K562 (cell line): ENCODE measurements around the genes PRMT1, TSKS and FUZ.

- RAMPAGE, long total RNA = no peak
- RRBS = 7% methylated on average over 6 of the region's 25 CpGs
PRO-cap:
- standard = bidirectional peak, plus-strand start at chr19:49361653, minus-strand start at chr19:49361508; unidirectional peak, plus-strand start at chr19:49361888
- CoPRO, capped RNA only, 2 experiments = peak in 2 of 2 experiments; most common plus-strand start chr19:49361645 (in 2); most common minus-strand start chr19:49361508 (in 1)
- CoPRO, capped and uncapped RNA, 2 experiments = peak in 2 of 2 experiments; most common plus-strand start chr19:49361645 (in 2); most common minus-strand start chr19:49361498 (in 1)
- CoPRO, uncapped RNA only, 2 experiments = no peak in any of the 2 experiments
CAGE:
- cytosol, long polyA plus RNA = no peak
- long polyA plus RNA = no peak
- nucleolus, long total RNA = no peak
- nucleus, long polyA plus RNA = no peak
These were observed 748 bp downstream of the TEAD2 start for GRCh38 chr19:49361387-49361949.

DNA sequence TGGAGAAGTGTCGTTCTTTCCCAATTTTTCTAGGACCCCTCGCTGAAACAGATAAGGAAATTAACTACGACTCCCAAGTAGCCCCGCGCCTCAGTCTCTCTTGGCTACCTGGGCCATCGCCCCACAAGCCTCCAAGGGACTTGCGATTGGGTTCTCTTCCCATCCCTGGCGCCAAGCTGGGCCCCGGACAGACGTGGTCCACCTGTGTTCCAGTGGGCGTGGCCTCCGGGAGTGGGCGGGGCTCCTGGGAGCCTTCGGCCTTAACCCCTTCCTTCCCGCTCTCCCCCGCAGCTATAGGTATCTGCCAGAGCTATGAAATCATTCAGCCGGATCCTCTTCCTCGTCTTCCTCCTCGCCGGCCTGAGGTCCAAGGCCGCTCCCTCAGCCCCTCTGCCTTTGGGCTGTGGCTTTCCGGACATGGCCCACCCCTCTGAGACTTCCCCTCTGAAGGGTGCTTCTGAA, 962 bp downstream of the GFY start:
- RAMPAGE, long total RNA = no peak
- RRBS = 2% methylated on average over 6 of the region's 22 CpGs
PRO-cap:
- standard = unidirectional peak, minus-strand start at position 206 of the sequence
- CoPRO, capped RNA only, 2 experiments = no peak in any of the 2 experiments
- CoPRO, capped and uncapped RNA, 2 experiments = no peak in any of the 2 experiments
- CoPRO, uncapped RNA only, 2 experiments = no peak in any of the 2 experiments
CAGE:
- cytosol, long polyA plus RNA = no peak
- long polyA plus RNA = no peak
- nucleolus, long total RNA = no peak
- nucleus, long polyA plus RNA = no peak

DNA sequence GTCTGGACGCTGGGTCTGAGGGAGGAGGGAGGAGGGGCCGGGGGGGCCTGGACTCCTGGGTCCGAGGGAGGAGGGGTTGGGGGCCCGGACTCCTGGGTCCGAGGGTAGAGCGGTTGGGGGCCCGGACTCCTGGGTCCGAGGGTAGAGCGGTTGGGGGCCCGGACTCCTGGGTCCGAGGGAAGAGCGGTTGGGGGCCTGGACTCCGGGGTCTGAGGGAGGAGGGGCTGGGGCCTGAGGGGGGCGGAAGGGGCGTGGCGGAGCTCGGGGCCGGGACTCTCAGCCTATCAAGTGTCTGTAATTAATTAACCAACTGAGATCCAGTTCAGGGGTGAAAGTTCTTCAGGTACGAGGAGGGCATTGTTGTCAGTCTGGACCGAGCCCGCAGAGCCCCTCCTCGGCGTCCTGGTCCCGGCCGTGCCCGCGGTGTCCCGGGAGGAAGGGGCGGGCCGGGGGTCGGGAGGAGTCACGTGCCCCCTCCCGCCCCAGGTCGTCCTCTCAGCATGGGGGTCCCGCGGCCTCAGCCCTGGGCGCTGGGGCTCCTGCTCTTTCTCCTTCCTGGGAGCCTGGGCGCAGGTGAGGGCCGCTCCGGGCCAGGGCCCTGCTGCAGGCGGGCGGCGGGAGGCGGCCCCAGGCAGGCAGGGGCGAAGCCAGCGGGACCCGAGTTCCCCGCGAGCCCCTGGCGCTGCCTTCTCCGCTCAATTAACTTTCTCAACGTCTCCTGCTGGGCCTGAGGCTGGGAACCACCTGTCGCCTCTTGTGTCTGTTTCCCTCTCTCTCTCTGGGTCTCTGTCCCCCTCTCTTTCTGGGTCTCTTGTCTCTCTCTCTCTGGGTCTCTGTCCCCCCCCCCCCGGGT, 666 bp downstream of the FCGRT start:
- RAMPAGE, long total RNA = no peak
- RRBS = 29% methylated on average over 8 of the region's 54 CpGs
PRO-cap:
- standard = no peak
- CoPRO, capped RNA only, 2 experiments = no peak in any of the 2 experiments
- CoPRO, capped and uncapped RNA, 2 experiments = no peak in any of the 2 experiments
- CoPRO, uncapped RNA only, 2 experiments = no peak in any of the 2 experiments
CAGE:
- cytosol, long polyA plus RNA = start-site peak on the plus strand centred at position 303 of the sequence, 129 bp wide, 116 and 14 reads in 2 replicates
- long polyA plus RNA = no peak
- nucleolus, long total RNA = no peak
- nucleus, long polyA plus RNA = no peak

DNA sequence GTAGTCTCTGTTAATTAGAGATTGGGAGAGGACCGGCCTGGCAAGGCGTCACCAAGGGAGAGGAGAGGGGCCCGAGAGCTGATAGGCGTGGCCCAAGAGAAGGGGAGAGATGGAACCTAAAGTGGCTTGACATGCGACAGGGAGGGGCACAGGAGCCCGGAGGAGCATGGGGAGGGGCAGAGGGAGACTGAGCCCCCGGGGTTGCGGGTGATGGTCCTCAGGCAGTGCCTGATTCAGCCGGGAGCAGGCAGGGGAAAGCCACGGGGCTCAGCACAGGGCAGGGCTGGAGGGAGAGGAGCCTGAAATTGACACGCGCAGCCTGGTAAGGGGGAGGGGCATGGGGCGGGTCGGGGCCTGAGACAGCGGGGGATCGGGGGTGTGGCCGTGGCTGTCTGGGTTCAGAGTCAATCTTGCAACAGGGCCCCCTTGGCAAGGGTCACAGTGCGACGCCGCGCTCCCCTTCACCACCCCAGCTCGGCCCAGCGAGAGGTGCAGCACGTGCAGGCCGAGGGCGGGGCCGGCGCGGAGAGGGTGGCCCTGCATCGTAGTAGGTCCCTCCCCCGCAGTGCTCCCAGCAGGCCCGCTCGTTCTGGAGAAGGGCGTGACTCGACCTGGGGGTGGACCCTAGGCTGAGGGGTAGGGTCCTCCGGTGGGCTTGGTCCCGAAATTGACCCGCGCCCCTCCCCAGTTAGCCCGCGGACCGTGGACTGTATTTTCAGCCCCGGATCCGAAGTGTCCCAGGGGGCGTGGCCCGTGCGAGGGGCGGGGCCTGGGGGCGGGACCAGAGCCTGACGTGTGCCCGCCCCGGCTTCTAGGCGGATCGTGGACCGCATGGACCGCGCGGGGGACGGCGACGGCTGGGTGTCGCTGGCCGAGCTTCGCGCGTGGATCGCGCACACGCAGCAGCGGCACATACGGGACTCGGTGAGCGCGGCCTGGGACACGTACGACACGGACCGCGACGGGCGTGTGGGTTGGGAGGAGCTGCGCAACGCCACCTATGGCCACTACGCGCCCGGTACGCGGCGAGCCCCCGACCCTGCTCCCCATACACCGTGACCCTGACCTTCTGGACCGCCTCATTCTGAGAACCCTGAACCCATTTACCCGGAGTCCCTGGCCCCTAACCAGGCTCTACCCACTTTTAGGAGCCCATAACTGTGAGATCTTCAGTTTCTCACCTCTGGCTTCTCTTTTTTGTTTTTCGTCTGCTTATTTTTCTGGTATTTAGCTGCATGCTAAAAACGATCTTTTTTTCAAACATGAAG, 6.0 kb downstream of the RCN3 start:
- RAMPAGE, long total RNA = start-site peak on the plus strand centred at position 818 of the sequence, 24 bp wide, 30 and 9 reads in 2 replicates
- RRBS = 1% methylated on average over 26 of the region's 95 CpGs
PRO-cap:
- standard = bidirectional peak, plus-strand start at position 823 of the sequence, minus-strand start at position 734 of the sequence
- CoPRO, capped RNA only, 2 experiments = peak in 2 of 2 experiments; most common plus-strand start position 823 of the sequence (in 2); most common minus-strand start position 748 of the sequence (in 2)
- CoPRO, capped and uncapped RNA, 2 experiments = no peak in any of the 2 experiments
- CoPRO, uncapped RNA only, 2 experiments = no peak in any of the 2 experiments
CAGE:
- cytosol, long polyA plus RNA = no peak
- long polyA plus RNA = no peak
- nucleolus, long total RNA = no peak
- nucleus, long polyA plus RNA = no peak

GRCh38 chr19:49599173-49599971, 8.4 kb downstream of the PRR12 start:
- RAMPAGE, long total RNA = no peak
- RRBS = no CpG with 5 or more reads among the region's 30 CpGs
PRO-cap:
- standard = no peak
- CoPRO, capped RNA only, 2 experiments = no peak in any of the 2 experiments
- CoPRO, capped and uncapped RNA, 2 experiments = no peak in any of the 2 experiments
- CoPRO, uncapped RNA only, 2 experiments = no peak in any of the 2 experiments
CAGE:
- cytosol, long polyA plus RNA = no peak
- long polyA plus RNA = no peak
- nucleolus, long total RNA = no peak
- nucleus, long polyA plus RNA = no peak

DNA sequence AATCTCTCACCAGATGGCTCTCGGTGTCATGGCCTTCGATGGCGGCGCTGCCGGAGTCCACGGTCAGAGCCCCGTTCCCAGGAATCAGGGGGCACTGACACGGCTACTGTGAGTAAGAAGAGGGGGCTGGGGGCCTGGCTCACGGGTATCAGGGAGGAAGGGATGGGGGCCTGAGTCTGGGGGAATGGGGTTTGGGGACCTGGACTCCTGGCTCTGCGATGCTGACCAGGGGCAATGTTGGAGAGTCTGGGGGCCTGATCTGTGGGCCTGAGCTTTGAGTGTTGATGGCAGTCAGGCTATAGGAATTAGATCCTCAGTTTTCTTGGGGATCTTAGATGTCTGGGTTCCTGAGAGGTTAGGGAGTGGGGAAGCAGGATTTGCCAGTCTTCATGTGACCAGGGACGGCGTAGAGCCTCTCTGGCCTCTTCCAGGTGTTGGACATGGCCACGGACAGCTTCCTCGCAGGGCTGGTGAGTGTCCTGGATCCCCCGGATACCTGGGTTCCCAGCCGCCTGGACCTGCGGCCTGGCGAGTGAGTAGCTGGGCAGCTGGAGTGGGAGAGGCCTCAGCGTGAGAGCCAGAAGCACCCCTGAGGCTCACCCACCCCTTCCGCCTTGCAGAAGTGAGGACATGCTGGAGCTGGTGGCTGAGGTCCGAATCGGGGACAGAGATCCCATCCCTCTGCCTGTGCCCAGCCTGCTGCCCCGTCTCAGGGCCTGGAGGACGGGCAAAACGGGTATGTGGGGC, 4.3 kb downstream of the SCAF1 start:
- RAMPAGE, long total RNA = no peak
- RRBS = no CpG with 5 or more reads among the region's 25 CpGs
PRO-cap:
- standard = no peak
- CoPRO, capped RNA only, 2 experiments = no peak in any of the 2 experiments
- CoPRO, capped and uncapped RNA, 2 experiments = no peak in any of the 2 experiments
- CoPRO, uncapped RNA only, 2 experiments = no peak in any of the 2 experiments
CAGE:
- cytosol, long polyA plus RNA = no peak
- long polyA plus RNA = no peak
- nucleolus, long total RNA = no peak
- nucleus, long polyA plus RNA = no peak

DNA sequence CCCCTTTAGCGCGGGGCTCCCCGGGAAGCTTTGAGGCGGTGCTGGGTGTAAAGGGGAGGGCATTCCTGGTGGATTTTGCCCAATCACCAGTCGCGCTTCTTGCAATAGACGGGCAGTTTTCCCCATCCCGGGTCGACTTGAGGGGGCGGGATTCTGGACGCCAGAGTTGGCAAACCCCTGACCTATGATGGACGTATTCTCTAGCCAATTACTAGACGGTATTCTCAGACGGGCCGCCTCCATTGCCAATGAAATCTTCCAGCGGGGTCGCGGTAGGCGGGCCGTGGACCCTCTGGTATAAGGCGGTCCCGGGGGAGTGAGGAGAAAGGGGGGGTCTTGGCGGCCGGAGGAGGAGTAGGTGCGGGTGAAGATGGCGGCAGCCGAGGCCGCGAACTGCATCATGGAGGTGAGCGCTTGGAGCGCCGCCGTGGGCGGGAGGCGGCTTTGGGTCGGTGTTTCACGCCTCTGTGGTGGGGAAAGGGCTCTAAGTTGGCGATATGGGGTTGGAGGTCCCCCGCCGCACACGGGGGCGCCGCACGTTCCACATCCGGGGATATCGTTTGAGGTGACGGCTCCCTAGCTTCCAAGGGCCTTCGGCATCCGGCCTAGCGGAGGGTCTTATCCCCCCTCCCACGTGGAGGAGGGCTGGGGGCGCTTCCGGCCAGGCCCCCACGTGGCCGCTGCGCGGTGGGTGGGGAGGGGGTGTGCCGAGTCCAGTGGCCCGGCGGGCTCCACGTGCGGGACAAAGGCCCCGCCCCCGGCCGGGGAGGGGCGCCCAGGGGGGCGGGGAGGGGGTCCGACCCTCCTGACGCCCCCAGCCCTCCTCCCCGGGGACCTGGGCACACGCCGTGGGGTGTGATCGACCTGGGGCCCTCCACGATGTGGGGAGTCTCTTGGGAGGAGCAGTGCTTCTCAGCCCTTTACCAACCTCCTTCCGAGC, at the start of gene PRMT1:
PRMT1 (plus strand) TSS at position 361 of the 940 bp plus-strand sequence.
- RAMPAGE, long total RNA = start-site peak on the plus strand centred at position 343 of the sequence, 44 bp wide, 1,813 and 986 reads in 2 replicates
- RRBS = 3% methylated on average over 29 of the region's 75 CpGs
PRO-cap:
- standard = bidirectional peak, plus-strand start at position 325 of the sequence, minus-strand start at position 349 of the sequence
- CoPRO, capped RNA only, 2 experiments = peak in 2 of 2 experiments; most common plus-strand start position 325 of the sequence (in 2); most common minus-strand start position 139 of the sequence (in 1)
- CoPRO, capped and uncapped RNA, 2 experiments = peak in 2 of 2 experiments; most common plus-strand start position 325 of the sequence (in 1); most common minus-strand start position 139 of the sequence (in 1)
- CoPRO, uncapped RNA only, 2 experiments = no peak in any of the 2 experiments
CAGE:
- cytosol, long polyA plus RNA = start-site peak on the plus strand centred at position 344 of the sequence, 48 bp wide, 1,125 and 597 reads in 2 replicates
- long polyA plus RNA = start-site peak on the plus strand centred at position 345 of the sequence, 45 bp wide, 415 and 765 reads in 2 replicates
- nucleolus, long total RNA = no peak
- nucleus, long polyA plus RNA = start-site peak on the plus strand centred at position 329 of the sequence, 70 bp wide, 1,158 and 732 reads in 2 replicates

GRCh38 chr19:49763016-49763429, at the start of gene TSKS:
TSKS (minus strand) TSS chr19:49763306.
- RAMPAGE, long total RNA = no peak
- RRBS = 89% methylated on average over 3 of the region's 11 CpGs
PRO-cap:
- standard = no peak
- CoPRO, capped RNA only, 2 experiments = no peak in any of the 2 experiments
- CoPRO, capped and uncapped RNA, 2 experiments = no peak in any of the 2 experiments
- CoPRO, uncapped RNA only, 2 experiments = no peak in any of the 2 experiments
CAGE:
- cytosol, long polyA plus RNA = no peak
- long polyA plus RNA = no peak
- nucleolus, long total RNA = no peak
- nucleus, long polyA plus RNA = no peak

DNA sequence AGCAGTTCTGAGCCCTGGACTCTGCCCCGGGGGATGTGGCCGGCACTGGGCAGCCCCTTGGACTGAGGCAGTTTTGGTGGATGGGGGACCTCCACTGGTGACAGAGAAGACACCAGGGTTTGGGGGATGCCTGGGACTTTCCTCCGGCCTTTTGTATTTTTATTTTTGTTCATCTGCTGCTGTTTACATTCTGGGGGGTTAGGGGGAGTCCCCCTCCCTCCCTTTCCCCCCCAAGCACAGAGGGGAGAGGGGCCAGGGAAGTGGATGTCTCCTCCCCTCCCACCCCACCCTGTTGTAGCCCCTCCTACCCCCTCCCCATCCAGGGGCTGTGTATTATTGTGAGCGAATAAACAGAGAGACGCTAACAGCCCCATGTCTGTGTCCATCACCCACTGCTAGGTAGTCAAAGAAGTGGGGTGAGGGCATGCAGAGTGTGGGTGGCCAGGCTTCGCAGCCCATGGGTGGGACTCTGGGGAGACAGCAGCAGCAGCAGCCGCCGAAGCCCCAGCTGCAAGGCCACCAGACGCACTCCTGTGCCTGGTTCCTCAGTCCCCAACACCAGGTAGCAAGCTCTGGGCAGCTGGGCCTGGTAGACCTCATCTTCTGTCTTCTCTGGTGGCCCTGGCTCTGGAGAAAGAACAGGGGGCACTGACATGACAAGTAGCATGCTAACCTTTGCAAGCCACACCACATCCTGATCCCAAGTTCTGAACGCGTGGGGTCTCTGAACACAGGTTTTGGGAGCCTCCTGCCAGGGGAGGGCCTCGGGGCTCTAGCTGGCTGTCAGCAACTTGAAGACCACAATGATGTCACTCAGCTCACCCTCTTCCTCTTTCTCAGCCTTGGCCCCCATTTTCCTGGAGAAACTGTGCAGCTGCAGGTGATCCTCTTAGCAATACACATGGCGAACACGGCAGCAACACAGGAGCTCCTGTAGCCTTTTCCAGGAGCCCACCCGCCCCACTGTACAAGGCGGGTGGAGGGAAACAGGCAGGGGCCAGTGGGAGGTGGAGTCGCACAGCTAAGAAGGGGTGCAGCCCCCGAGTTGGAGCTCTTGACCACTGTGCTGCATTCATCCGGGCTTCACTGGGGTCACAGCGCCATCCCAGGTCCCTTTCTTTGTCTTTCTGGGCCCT, 6.0 kb downstream of the FUZ start:
- RAMPAGE, long total RNA = no peak
- RRBS = 96% methylated on average over 1 of the region's 20 CpGs
PRO-cap:
- standard = no peak
- CoPRO, capped RNA only, 2 experiments = no peak in any of the 2 experiments
- CoPRO, capped and uncapped RNA, 2 experiments = no peak in any of the 2 experiments
- CoPRO, uncapped RNA only, 2 experiments = peak in 1 of 2 experiments; most common plus-strand start position 336 of the sequence (in 1); most common minus-strand start position 153 of the sequence (in 1)
CAGE:
- cytosol, long polyA plus RNA = no peak
- long polyA plus RNA = no peak
- nucleolus, long total RNA = no peak
- nucleus, long polyA plus RNA = no peak

DNA sequence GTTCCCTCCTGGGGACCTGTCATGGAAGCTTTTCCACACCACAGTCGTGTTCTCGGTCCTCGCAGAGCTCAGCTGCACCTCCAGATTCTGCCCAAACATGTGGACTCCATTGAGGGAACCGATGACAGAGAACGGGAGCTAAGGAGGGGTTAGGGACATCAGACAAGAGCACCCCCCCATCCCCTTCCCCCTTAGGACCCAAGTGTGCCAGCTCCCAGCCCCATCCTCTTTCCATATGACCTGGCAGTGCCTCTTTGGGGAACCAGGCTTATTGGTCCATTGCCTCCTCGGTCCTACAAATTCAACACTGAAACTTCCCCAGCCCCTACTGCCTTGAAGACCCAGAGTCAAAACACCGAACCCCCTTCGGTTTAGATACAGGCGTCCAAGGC, 497 bp downstream of the FUZ start:
- RAMPAGE, long total RNA = no peak
- RRBS = no CpG with 5 or more reads among the region's 9 CpGs
PRO-cap:
- standard = no peak
- CoPRO, capped RNA only, 2 experiments = no peak in any of the 2 experiments
- CoPRO, capped and uncapped RNA, 2 experiments = no peak in any of the 2 experiments
- CoPRO, uncapped RNA only, 2 experiments = no peak in any of the 2 experiments
CAGE:
- cytosol, long polyA plus RNA = no peak
- long polyA plus RNA = no peak
- nucleolus, long total RNA = no peak
- nucleus, long polyA plus RNA = no peak

DNA sequence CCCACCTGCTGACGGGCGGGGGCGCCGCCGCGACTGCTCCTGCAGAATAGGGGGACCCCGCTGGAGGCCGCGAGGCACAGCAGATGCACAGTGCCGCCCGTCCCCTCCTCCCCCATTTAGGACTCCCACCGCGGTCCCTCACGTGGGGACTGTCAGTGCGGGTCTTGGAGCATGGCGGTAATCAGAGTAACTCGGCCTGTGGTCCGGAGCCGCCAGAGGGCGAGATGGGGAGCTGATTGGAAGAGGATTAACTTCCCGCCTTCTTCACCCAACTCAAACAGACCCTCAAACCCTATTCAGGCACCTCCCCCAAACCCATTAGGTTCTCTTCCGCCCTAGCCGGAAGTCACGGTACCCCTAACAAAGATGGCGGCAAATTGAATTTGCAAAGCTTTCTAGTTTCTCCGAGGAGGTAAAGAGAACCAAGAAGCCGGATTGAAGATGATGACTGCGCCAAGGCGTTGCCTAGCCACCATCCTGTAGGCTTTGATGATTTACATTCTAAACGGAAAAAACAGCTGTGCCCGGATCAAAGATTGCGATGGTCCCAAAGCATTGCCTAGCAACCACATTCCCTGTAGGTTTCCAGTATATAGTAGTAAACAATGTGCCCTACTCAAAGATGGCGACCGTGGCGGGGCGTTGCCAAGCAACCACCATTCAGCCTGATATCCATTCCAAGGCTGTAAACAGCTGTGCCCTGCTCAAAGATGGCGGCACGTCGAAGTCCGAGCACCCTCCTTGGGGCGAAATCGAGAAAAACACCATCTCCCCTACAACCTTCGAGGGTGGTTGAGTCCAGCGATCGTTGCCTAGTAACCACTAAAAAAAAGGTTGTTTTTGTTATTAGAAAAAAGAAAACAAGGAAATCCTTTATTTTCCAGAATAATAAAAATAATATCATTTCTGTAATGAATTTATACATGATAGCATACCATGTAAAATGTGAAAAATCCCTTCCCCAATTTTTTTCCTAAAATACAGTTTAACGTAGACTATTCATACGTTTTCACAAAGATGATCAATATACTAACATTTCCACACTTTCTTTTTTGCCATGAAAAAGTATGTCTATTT, at the start of gene FUZ:
FUZ (minus strand) TSS at position 302 of the 1,077 bp plus-strand sequence.
- RAMPAGE, long total RNA = start-site peak on the minus strand centred at position 299 of the sequence, 28 bp wide, 20 and 24 reads in 2 replicates
- RRBS = 30% methylated on average over 9 of the region's 47 CpGs
PRO-cap:
- standard = bidirectional peak, plus-strand start at position 360 of the sequence, minus-strand start at position 320 of the sequence; bidirectional peak, plus-strand start at position 707 of the sequence, minus-strand start at position 594 of the sequence
- CoPRO, capped RNA only, 2 experiments = peak in 2 of 2 experiments; most common plus-strand start position 707 of the sequence (in 2); most common minus-strand start position 597 of the sequence (in 2)
- CoPRO, capped and uncapped RNA, 2 experiments = no peak in any of the 2 experiments
- CoPRO, uncapped RNA only, 2 experiments = no peak in any of the 2 experiments
CAGE:
- cytosol, long polyA plus RNA = start-site peak on the minus strand centred at position 304 of the sequence, 34 bp wide, 209 and 133 reads in 2 replicates
- long polyA plus RNA = no peak
- nucleolus, long total RNA = no peak
- nucleus, long polyA plus RNA = start-site peak on the minus strand centred at position 247 of the sequence, 118 bp wide, 126 and 60 reads in 2 replicates

GRCh38 chr19:49969266-49969717, 8.3 kb upstream of the SIGLEC11 start:
- RAMPAGE, long total RNA = no peak
- RRBS = no CpG with 5 or more reads among the region's 6 CpGs
PRO-cap:
- standard = no peak
- CoPRO, capped RNA only, 2 experiments = no peak in any of the 2 experiments
- CoPRO, capped and uncapped RNA, 2 experiments = no peak in any of the 2 experiments
- CoPRO, uncapped RNA only, 2 experiments = no peak in any of the 2 experiments
CAGE:
- cytosol, long polyA plus RNA = no peak
- long polyA plus RNA = no peak
- nucleolus, long total RNA = no peak
- nucleus, long polyA plus RNA = no peak

- RAMPAGE, long total RNA = no peak
- RRBS = 26% methylated on average over 2 of the region's 13 CpGs
PRO-cap:
- standard = no peak
- CoPRO, capped RNA only, 2 experiments = no peak in any of the 2 experiments
- CoPRO, capped and uncapped RNA, 2 experiments = no peak in any of the 2 experiments
- CoPRO, uncapped RNA only, 2 experiments = no peak in any of the 2 experiments
CAGE:
- cytosol, long polyA plus RNA = no peak
- long polyA plus RNA = no peak
- nucleolus, long total RNA = no peak
- nucleus, long polyA plus RNA = no peak
These were observed 11.0 kb upstream of the SIGLEC11 start for GRCh38 chr19:49972005-49972429.

DNA sequence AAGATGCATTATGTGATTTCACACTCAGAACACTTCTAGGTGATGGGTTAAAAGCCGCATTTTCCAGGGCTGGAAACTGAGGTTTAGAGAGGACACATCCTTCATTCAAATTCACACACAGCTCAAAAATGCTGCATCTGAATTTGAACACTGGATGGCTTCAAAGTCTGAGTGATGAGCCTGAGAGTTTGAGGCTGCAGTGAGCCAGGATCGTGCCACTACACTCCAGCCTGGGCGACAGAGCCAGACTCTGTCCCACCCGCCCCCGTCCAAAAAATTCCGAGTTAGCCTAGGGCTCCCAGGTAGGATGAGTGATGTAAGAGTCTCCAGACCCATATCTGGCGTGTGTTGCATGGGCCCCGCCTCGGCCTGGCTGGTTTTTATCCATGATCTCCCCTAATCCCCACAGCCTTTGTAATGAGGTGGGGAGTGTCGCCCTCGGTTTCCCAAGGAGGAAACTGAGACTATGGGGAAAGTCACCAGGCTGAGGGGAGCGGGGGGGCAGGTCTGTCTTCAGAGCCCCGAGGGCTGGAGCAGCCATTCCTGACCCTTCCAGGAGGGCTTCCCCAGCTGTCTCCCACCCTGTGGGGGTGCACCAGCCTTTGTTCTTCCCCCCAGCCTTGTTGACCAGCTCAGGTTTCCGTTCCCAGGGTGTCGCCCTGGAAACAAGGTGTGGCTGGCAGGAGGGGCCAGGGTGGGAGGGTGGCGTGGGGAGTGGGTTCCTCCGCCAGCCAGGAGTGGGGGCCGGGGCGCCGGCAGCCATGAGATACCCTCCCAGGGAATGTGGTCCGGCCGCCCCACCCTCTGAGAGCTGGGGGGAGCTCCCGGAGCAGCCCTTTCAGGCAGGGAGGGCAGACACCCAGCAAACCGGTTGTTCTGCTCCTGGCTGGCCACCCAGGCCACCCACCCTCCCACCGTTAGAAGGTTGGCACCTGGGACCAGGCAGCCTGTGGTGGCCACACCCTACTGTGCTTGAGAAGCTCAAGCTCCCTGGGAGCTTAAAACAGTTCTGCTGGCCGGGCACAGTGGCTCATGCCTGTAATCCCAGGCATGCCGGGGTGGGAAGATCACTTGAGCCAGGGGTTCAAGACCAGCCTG, 11.5 kb downstream of the MYH14 start:
- RAMPAGE, long total RNA = no peak
- RRBS = no CpG with 5 or more reads among the region's 27 CpGs
PRO-cap:
- standard = no peak
- CoPRO, capped RNA only, 2 experiments = no peak in any of the 2 experiments
- CoPRO, capped and uncapped RNA, 2 experiments = no peak in any of the 2 experiments
- CoPRO, uncapped RNA only, 2 experiments = no peak in any of the 2 experiments
CAGE:
- cytosol, long polyA plus RNA = no peak
- long polyA plus RNA = no peak
- nucleolus, long total RNA = no peak
- nucleus, long polyA plus RNA = no peak

GRCh38 chr19:50267862-50268411, 61.2 kb downstream of the KCNC3 start:
- RAMPAGE, long total RNA = no peak
- RRBS = no CpG with 5 or more reads among the region's 14 CpGs
PRO-cap:
- standard = no peak
- CoPRO, capped RNA only, 2 experiments = no peak in any of the 2 experiments
- CoPRO, capped and uncapped RNA, 2 experiments = no peak in any of the 2 experiments
- CoPRO, uncapped RNA only, 2 experiments = no peak in any of the 2 experiments
CAGE:
- cytosol, long polyA plus RNA = no peak
- long polyA plus RNA = no peak
- nucleolus, long total RNA = no peak
- nucleus, long polyA plus RNA = no peak

GRCh38 chr19:50271297-50271562, 57.9 kb downstream of the KCNC3 start:
- RAMPAGE, long total RNA = no peak
- RRBS = no CpG with 5 or more reads among the region's 7 CpGs
PRO-cap:
- standard = no peak
- CoPRO, capped RNA only, 2 experiments = no peak in any of the 2 experiments
- CoPRO, capped and uncapped RNA, 2 experiments = no peak in any of the 2 experiments
- CoPRO, uncapped RNA only, 2 experiments = no peak in any of the 2 experiments
CAGE:
- cytosol, long polyA plus RNA = no peak
- long polyA plus RNA = no peak
- nucleolus, long total RNA = no peak
- nucleus, long polyA plus RNA = no peak

- RAMPAGE, long total RNA = no peak
- RRBS = 29% methylated on average over 7 of the region's 20 CpGs
PRO-cap:
- standard = no peak
- CoPRO, capped RNA only, 2 experiments = no peak in any of the 2 experiments
- CoPRO, capped and uncapped RNA, 2 experiments = no peak in any of the 2 experiments
- CoPRO, uncapped RNA only, 2 experiments = no peak in any of the 2 experiments
CAGE:
- cytosol, long polyA plus RNA = no peak
- long polyA plus RNA = no peak
- nucleolus, long total RNA = no peak
- nucleus, long polyA plus RNA = no peak
These were observed 53.4 kb downstream of the KCNC3 start for GRCh38 chr19:50275763-50276276.